Mucosa of descending colon (tissue), 1 donor: ENCODE measurements around the genes TNIP2 and HTT.

GRCh38 chr4:2256890-2257465 is 4.9 kb downstream of the MXD4 start:
- PRO-cap, result no peak

GRCh38 chr4:2315963-2316726 is 54.2 kb upstream of the MXD4 start:
- PRO-cap, result no peak

GRCh38 chr4:2387009-2387661 is 31.3 kb downstream of the ZFYVE28 start:
- PRO-cap, result no peak

DNA sequence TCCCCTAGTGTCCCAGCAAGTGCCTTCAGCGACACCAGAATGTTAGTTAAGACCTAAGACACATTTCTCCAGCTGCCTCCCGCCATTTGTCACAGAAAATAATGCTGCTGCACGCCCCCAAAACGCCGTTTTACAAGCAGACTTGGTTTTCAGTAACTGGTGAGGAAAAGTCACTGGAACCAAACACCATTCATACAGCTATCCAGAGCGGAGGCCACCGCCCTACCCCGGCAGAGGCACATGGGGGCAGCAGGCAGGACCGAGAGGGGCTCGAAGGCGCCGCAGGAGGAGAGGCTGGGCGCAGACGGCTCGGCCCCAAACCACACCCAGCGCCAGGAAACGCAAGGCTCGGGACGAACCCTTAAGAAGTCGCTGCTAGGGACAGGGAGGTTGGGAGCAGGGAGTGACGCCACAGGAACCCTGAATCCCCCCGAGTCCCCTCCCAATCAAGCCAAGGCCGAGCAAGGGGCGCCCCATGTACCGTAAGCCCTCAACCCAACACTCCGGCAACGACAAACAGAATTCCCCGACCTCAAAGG is 2.0 kb downstream of the ZFYVE28 start:
- PRO-cap, result bidirectional peak, plus-strand start at position 364 of the sequence, minus-strand start at position 324 of the sequence

DNA sequence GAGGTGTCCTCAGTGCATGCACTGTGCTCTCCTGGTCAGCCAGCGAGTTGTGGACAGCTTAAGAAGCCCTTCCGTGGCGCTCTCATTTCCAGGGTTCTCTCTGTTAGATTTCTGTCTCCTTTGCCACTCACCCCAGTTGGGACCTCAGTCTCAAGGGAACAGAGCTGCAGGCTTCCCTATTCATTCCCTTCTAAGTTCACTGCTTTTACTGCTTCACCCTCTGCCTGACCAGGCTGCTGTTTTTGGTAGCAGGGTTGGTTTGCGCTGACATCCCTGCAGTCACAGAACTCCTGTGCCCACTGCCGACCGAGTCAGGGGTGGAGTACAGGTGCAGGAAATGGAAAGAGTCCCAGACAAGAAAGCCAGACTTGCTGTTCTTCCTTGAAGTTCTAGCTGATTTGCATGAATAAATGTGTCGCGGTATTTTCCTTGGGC is 85.0 kb downstream of the TNIP2 start:
- PRO-cap, result no peak

DNA sequence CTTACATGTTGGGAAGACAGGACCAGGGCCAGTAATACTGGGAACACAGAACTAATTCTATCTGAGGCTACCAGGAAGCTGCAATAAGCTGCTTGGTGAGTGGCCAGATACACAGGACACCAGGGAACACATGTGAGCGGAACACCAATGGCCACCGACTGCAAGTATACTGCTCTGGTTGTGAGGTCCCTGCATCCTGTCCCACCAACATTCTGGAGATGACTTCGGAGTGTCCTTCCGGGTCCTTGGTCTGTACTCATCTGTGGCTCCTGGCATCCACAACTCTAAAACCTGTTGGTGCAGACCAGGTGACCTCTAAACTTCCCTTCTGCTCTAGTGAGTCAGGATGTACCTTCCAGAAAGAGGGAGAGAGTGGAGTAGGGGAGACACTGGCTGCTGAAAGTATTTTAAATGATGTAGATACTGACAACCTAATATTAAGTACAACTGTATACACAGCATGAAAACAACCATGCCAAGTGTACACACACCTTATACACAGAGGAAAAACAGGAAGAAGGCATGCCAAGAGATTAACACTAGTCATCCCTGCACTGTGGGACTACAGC is 2.6 kb downstream of the TNIP2 start:
- PRO-cap, result no peak

GRCh38 chr4:2755720-2756697 is at the start of gene TNIP2:
Gene TNIP2 (minus strand): TSS chr4:2756336.
- PRO-cap, result bidirectional peak, plus-strand start at chr4:2756102, minus-strand start at chr4:2755996; bidirectional peak, plus-strand start at chr4:2756593, minus-strand start at chr4:2756336

GRCh38 chr4:2830574-2830953 is 13.1 kb upstream of the ADD1 start:
- PRO-cap, result no peak

- PRO-cap, result no peak
Observed at GRCh38 chr4:2836006-2836826, 7.4 kb upstream of the ADD1 start.

- PRO-cap, result no peak
Observed at GRCh38 chr4:2937664-2938220, 3.1 kb upstream of the MFSD10 start.

GRCh38 chr4:3073468-3074289 is 802 bp upstream of the HTT start:
- PRO-cap, result unidirectional peak, minus-strand start at chr4:3073995

GRCh38 chr4:3074290-3074794 is at the start of gene HTT:
Gene HTT (plus strand): TSS chr4:3074681.
- PRO-cap, result unidirectional peak, plus-strand start at chr4:3074690; unidirectional peak, plus-strand start at chr4:3074751

- PRO-cap, result unidirectional peak, minus-strand start at chr4:3075210; bidirectional peak, plus-strand start at chr4:3075750, minus-strand start at chr4:3075526
Observed at GRCh38 chr4:3074795-3075837, 635 bp downstream of the HTT start.

GRCh38 chr4:3106620-3107014 is 32.1 kb downstream of the HTT start:
- PRO-cap, result no peak

DNA sequence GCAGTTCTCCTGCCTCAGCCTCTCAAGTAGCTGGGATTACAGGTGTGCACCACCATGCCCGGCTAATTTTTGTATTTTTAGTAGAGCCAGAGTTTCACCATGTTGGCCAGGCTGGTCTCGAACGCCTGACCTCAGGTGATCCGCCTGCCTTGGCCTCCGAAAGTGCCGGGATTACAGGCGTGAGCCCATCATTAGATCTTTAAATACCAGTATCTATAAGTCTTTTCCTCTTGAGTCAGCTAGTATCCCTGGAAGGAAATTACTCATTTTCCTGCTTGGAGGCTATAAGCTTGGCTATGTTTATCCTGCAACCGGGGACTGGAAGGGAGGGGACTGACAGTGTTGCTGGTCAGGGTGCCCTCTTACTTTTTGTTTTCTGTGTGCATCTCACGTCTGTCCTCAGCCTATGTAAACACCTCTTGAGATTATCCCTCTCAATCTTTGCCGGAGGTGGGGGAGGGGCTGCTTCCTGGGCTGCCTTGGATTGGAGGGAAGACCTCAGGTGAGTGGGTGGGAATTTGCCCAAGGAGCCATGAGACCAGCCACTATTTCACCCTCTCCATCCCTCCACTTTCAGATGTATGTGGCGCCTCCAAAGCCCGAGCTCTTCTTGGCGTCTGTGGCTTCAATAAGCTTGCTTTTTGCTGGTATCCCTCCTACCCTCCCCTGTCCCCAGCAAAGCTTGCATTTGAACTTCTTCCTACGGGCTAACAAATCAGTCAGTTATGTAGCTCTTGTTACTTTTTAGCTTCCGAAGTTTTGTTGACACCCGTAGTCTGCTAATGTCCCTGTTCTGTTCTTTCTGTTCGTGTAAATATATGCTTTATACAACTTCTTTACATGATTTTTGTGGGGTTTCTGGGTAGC is 37.0 kb downstream of the HTT start:
- PRO-cap, result no peak

DNA sequence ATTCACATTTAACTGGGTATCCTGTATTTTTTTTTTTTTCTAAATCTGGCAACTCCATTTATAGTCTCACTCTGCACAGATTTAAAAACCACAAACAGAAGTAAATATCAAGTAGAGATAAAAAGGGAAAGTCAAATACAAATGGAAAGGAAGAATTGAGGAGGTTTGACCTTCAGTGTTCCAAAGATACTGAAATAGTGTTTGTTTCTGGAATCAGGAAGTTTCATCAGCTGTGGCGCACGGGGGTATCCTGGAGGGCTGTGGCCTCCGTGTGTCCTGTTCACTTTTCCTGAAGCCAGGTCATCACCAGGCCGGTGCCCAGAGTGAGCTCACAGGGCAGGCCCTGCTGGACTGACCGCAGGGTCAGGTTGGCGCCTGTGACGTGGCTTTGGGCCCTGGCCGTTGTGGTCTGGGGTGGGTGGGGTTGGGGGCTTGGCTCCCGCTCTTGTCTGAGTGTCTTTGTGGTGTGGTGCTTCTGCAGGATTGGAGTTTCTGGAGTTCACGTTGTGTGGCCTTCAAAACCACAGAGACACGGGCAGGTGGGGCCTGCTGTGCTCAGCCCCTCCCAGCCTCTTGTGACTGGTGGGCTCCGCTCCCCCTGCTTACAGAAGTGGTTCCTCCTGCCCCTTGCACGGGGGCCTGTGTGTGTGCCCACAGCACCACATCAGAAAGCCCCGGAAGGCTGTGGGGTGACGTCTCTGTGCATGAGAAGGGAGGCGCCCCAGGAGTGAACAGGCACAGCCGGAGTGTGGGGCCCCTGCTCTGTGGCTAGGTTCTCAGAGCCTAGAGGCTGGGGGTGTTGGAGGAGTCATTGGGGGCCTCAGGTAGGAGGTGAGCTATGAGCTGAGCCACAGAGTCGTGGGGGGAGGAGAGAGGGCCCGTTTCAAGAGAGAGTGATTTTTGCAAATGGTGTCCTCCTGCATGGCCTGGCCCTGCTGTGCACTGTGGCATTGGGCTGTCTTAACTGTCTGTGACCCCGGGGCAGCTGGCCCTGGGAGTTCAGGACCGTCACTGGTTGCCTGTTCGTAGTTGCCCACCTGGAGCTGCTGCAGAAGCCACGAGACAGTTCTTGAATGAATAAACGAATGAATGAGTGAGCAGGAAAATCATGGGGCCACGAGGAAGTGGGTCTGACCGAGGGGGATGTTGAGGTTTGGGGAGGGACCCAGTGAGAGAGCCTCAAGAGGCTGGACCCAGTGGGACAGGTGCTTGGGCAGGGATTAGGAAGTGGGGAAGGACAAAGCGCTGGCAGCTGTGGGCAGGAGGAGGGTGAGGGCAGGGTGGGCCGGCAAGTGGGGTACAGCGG is 9.6 kb downstream of the RGS12 start:
- PRO-cap, result no peak

- PRO-cap, result no peak
Observed at GRCh38 chr4:3405157-3405372, 36.7 kb upstream of the HGFAC start.

GRCh38 chr4:3410464-3410956 is 31.3 kb upstream of the HGFAC start:
- PRO-cap, result no peak

DNA sequence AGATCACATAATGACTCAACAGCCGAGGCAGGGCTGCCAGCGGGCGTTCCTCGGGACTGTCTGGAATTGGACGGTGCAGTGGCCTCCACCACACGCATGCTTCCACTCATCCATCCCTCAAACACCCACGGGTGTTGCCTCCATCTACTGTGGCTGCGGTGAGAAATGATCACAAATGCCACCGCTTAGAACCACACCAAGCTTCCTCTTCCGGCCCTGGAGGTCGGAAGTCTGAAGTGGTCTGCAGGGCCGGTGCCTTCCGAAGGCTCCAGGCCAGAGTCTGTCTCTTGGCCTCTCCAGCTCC is 6.8 kb upstream of the ADRA2C start:
- PRO-cap, result no peak

DNA sequence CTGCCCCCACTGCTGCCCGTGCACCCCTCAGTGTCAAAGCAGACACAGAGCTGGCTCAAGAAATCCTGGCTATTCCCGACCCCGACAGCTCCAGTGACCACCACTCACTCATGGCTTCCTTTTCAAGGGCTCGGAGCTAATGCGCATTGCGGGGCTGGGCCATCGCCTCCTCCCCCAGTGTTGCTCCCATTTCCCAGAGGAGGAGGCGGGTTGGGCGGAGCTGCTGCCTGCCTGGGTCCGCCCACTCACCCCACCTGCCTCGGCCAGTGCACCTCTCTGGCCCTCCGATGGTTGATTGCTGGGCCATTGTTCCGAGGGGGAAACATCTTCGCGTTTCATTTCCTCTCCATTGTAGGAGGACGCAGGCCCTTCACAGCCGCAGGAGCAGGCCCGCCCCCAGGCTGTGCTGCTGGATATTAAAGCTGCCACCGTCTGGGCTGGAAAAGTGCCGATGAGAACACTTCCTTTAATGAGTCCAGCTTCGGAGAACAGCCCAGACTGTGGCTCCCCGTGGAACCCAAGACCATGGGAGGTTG is 96.4 kb downstream of the ADRA2C start:
- PRO-cap, result no peak